Diencephalon (tissue), 2 donors: ENCODE results near the gene DLEC1.

GRCh38 chr3:36958706-36959167 is 13.9 kb upstream of the TRANK1 start:
- RAMPAGE, long total RNA: no peak

DNA sequence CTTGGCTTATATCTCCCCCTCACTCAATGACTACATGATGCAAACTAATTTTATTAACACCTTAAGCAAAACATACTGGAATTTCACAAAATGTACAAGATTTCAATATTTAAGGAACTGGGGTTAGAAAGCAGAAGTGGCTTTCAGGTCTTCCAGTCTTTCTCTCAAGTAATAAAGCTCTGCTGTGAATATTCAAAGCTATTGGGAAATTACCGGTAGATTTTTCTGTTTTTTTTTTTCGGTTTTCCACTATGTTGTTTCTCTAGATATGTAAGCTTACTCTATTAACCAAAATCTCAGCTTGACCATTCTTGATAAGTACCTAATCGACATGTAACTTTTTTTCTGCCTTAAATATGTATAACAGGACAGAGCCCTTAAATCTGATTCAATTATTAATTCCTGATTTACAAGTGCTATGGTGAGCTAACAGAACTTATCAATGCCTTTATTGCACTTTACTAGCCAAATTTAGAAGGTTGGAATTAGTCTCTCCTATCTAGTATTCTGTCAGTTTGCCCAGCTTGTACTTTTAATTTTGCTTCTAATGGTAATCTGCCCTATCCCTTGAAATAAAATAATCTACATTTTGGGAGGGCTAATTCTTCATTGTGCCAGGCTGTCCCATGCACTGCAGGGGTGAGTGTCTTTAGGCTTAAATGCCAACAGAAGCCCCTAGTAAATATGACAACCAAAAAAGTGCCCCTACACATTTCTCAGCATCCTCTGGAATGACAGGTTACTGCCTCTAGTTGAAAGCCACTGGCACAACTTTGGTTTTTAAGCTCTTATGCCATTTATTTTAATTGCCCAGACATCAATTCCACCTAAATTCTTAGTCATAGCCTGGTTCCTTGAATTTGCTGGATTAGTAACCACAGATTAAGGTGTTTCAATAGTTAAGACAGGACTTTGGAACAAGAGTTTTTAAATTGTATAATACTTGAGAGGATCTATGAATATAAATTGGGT is 3.6 kb downstream of the EPM2AIP1 start:
- RAMPAGE, long total RNA: no peak

DNA sequence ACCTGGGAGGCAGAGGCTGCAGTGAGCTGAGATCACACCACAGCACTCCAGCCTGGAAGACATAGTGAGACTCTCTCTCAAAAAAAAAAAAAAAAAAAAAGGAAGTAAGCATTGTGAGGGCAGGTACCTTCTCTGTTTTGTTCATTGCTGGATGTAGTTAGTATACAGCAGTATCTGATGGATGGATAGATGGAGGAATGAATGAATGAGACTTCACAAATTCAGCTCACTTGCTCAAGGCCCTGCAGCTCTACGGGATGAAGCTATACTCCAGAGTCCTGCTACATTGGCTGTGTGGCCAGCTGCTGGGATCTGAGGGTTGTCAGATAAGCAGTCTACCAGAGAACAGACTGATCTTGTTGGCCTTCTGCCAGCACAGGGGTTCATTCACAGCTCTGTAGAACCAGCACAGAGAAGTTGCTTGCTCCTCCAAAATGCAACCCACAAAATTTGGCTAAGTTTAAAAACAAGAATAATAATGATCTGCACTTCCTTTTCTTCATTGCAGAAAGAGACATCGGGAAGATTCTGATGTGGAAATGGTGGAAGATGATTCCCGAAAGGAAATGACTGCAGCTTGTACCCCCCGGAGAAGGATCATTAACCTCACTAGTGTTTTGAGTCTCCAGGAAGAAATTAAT is 35.1 kb downstream of the MLH1 start:
- RAMPAGE, long total RNA: no peak

- RAMPAGE, long total RNA: no peak
Observed at GRCh38 chr3:37054938-37055442, 61.7 kb downstream of the MLH1 start.

DNA sequence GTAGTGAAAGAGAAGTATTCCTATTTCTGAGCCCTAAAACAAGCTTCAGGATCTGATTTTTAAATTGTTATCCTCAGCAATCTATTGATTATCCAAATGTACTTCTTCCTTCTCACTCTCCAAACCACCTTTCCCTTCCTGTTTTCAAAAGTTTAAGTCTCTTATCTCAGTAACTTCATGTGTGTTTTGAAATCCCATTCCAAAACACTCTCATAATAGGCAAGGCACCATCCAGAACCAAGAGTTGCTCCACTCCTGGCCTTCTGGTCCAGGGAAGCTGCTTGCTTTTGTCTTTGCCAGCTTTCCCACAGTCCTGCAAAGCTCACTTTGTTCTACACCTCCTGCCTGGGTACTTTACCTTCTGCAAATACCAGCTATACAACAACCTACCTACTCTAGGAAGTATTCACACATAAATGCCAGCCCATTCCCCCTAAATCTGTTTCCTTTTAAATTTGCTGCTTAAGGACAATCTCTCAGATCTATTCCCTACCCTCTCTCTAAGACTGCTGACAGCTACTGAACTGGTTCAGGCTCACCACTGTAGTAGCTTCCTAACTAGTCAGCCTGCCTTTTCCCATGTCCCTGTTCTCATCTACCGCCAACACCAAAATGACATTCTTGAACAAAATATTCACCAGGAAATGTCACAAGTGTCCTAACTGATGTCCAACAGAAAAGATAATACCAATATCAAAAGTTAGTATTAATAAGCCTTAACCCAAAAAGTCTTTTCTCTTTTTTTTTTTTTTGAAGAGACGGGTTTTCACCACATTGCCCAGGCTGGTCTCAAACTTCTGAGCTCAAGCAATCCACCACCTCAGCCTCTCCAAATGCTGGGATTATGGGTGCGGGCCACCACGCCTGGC is 63.7 kb downstream of the MLH1 start:
- RAMPAGE, long total RNA: no peak

- RAMPAGE, long total RNA: no peak
Observed at GRCh38 chr3:37457280-37458365, 5.7 kb downstream of the ITGA9 start.

DNA sequence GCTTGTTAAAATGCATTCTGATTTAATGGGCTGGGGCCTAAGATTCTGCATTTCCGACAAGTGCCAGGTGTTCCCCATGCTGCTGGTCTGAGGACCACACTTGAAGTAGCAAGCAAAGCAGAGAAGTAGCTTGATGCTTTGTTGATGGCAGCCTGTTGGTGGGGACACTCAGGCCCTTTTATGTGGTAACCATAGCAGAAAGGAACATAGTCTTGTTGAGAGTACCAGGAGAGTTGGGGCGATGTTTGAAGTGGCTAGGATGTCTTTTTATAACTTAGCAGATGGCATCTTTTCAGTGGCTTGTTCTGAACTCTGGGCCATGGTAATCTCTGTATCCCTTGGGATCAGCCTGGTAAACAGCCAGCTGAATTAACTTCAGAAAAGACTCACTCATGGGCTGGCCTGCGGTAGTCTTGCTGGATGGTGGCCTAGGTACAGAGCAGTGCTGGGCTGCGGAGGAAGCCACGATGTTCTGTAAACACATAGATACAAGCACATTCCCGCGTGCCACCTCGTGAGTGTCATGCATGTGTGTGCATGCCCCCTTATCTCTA is 14.8 kb downstream of the ITGA9 start:
- RAMPAGE, long total RNA: no peak

DNA sequence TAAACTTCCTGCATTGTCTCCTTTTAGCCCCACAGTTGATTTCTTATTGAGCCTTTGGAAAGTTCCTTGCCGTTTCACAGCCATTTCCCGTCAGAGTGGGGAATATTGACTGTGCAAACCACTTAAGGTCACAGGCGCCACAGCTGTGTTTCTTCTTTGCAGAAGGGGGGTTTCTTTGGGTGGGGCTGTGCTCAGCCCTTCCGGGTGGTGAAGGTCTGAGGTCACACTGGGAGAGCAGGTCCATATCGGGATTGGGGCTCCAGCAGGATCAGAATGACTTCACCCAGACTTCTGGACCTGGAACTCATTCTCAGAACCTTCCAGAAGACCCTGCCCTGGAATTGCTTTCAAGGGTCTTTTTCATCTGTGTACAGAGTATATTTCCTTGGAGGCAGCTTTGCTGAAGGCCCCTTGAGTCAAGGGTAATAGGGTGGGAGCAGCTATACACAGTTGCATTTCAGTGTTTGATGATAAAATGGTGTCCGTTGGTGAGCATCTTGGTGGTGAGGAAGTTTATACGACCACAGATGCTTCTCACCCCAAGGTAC is 122.7 kb downstream of the ITGA9 start:
- RAMPAGE, long total RNA: no peak

DNA sequence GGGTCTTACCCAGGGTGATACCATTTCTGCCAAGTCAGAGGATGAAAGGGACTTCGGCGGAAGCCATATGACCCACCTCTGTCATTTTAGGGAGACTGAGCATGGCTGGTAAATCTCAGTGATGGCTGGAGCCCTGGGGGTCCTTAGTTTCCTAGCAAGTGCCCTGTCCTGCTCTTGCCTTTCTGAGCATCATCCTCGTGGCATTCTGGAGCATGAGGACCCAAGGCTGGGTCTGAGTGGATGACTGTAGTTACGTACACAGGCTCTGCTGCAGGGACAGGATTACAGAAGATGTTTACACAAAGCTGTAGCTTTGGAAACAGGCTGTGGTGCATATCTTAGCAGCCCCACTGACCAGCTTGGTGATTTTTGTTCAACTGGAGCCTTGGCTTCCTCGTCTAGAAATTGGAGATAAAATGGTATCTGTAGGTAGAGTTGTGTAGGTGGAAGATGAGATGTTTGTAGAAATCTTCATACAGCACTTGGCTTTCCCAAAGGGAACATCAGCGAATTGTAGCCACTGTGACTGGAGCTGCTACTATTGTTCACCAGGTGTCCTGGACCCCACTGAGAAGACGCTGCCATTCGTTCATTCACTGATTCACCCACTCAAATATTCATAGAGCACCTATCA is 136.9 kb downstream of the ITGA9 start:
- RAMPAGE, long total RNA: no peak

- RAMPAGE, long total RNA: no peak
Observed at GRCh38 chr3:37595202-37595783, 143.4 kb downstream of the ITGA9 start.

DNA sequence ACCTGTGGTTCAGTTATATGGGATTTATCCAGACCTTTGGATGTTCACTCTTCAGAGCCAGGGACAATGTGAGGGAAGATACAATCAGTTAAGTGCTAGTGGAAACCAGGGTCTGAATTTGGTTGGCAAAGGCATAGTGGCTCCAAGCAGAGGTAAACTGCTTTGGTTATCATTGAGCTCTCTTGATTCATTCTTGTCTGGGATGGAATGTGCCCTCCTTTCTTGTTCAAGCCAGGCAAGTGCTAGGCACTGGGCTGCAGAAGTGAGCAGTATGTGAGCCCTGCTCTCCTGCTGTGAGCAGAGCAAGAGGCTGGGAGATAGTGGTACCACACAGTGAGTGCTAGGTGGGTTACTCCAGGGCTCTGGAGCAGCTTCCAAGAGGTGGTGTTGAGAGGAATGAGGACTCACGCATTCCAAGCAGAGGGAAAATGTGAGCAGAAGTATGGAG is 200.2 kb upstream of the CTDSPL start:
- RAMPAGE, long total RNA: no peak

DNA sequence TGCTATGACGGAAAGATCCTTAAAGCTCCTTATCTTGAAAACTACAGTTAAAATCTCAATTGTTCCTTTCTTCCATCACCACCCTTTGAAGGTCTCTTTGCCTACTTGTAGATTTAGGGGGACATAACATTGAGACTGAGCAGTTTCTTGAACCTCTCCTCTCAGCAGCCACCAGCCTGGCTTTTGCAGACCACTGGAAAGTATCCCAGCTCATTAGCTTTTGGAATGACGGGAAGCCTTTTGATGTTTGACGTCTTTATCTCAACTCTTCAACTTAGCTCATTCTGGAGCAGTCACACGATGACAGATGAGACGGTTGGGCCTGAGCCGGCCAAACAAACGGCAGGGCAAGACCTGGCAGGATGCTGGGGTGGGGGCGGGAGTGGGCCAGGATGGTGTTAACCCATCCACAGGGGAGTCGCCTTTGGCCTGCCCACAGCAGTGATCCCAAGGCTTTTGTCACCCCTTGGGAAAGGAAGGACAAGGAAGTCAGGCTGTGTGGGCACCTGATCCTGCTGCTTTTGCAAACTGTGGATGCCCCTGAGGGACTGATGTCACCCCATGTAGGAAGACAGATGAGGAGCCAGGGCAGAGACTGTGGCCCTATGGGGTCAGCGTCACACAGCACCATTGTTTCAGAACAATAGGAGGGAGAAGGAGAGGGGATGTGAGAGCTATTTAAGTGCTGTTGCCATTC is 122.1 kb upstream of the CTDSPL start:
- RAMPAGE, long total RNA: no peak

DNA sequence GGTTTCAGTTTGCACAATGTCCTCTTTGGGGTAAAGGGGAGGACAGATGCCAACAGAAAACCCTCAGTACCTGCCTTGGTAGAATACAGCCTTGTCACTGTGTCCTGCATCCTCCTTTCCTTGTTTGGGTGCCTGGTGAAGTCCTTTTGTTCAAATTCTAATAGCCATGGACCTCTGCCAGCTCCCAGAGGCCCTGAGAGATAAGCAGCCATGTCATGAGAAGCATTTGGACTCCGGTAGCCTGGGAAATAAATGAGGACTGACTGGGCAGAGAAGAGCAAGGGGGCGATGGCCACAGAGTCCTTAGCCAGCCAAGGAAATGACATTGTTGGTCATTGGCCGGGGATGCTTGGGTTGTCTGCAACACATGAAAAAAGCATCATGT is 90.8 kb upstream of the CTDSPL start:
- RAMPAGE, long total RNA: no peak

DNA sequence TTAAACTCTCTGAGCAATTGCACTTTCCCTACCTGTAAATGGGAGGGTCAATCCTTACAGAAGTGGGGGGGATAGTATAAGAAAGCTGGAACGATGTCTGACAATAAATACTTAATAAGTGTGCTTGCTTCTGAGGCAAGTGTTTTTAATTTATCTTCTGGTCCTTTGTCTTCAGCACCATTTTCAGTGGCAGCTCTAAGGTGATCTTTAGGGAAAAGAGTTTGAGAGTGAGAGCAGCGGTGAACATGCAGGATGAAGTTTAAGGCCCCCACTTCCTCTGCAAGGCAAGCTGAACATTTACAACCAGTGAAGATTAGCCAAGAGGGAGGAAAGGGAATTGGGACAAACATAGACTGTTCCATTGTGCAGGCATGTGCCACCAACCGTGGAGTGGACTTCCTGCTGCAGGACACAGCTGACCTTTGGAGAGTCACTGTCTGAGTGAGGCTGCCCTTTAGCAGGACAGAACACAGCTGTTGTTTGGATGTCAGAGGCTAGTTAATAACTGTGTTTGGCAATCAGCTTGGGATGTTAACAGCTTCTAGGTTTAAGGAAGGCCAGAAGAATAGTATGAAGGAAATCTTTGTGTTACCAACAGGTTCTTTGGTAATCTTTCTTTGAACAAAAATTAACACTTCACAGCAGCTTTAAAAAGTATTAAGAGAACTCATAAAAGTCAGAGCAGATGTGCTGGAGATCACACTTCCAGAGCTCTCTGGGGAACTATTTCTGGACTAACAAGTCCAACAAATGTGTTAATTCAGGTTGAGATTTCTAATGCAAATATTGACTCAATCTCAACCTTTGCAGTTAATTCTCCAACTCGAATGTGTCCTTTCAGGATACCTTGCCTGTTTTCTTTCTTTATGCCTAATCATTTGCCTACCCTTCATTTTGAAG is 31.3 kb downstream of the CTDSPL start:
- RAMPAGE, long total RNA: no peak

DNA sequence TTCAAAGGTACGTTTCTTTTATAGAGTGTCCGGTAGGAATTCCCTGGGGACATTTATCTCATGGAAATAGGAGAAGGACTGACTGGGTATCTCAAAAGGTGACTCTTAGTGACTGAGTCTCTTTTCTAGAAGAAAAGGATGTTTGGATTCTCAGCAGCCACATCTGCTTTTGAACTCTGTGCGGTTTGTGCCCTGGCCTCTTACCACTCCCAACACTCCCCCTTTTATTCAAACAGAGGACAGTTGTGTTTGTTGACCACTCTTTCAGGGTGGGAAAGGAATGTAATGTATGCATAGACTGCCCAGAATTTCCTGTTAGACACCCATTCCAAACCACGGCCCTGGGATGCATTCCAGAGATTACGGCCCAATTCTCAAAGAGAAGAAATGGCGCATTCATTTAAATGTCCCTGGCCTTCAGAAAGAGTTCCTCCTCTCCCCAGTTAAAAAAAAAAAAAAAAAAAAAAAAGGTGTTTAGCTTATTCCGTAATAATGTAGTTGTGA is 54.3 kb upstream of the VILL start:
- RAMPAGE, long total RNA: no peak

- RAMPAGE, long total RNA: no peak
Observed at GRCh38 chr3:38015510-38016172, 13.8 kb downstream of the PLCD1 start.

- RAMPAGE, long total RNA: start-site peak on the minus strand at chr3:38039796-38039817, 7 and 5 reads in 2 replicates
Observed at GRCh38 chr3:38039022-38039847, at the start of gene DLEC1. Gene DLEC1 (plus strand): TSS chr3:38039208.

DNA sequence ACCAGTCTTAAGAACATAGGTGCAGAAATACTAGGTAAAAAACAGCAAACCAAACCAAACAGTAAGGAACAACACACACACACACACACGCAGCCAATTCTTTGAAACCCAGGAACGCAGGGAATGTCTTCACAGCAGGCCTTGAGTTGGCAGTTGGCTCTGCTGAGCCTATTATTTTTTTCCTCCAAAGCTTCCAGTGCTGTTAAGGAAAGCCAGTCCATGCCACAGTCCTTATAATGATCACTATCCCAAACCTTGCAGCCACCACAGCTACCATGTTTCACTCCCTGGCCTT is 30.4 kb downstream of the DLEC1 start:
- RAMPAGE, long total RNA: no peak

DNA sequence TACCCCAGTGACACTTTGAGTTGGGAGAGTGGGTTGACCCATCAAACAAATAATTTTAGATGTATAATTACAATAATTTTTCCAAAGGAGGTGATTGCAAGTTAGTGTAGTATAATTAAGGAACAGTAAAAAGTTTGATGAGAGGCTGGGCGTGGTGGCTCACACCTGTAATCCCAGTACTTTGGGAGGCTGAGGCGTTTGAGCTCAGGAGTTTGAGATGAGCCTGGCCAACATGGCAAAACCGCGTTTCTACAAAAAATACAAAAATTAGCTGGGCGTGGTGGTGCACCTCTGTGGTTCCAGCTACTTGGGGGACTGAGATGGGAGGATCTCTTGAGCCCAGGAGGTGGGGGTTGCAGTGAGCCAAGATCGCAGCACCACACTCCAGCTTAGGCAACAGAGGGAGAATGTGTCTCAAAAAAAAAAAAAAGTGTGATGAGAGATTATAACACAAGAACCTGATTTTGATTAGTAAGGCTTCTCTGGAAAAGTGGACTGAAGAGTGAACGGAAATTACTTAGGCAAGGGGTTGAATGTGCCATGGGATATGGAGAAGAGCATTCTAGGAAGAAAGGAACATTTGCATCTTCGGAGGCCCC is 2.1 kb downstream of the EXOG start:
- RAMPAGE, long total RNA: no peak

GRCh38 chr3:38614865-38615376 is 34.6 kb downstream of the SCN5A start:
- RAMPAGE, long total RNA: no peak